ENCODE measurements around a stretch of chr1.

- PRO-cap = no peak
Measured at GRCh38 chr1:115952609-115953138, 23.6 kb upstream of the SLC22A15 start.

DNA sequence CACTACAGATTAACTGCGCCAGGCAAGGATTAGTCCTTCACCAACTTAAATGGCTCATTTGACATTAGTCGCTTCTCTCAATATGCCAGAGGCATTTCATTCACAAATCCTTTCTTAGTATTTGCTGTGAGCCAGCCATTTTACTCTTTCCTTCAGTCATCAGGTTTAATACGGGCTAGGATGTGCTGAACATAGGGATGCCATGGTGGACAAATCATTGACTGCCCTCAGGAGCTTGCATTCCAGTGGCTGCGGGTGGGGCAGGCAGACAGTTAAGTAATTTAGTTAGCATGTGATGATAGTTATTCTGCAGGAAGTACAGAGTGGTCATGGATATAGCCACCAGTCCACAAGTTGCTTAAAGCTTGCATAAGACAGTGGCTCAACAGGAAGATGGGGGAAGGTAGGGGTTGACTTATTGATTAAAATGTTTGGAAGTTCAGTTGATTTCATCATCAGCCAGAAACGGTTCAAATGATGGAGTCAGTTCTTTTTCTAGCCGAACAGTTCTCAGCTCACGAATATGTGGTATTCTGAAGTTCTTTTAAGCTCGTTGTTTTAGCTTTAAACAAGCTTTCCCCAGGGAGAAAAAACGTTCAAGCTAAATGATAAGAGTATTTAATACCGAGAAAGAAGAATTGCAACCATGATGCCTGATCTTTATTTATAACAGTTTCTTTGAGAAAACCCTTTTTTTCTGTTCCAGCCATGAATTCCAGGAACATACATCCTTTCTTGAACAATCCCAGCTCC, 1.3 kb downstream of the SLC22A15 start:
- PRO-cap = no peak

DNA sequence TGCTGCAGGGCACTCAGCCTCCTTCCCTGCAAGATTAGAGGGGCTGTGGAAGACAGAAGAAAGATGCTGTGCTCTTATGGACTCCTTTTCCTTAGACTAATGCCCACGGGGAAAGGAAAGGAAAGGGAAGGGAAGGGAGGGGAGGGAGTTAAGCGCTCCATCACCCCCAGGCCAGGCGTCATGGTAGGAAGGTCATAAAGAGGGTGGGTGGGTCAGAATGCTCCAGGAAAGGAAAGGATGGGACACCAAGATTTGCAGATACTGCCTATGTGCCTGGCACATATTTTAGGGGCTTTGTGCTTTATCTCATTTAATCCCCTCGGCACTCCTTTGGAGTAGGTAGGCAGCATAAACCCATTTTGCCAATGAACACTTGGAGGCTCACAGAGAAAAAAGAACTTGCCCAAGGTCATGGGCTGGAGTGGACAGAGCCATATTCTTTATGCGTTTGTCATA, 41.4 kb downstream of the MAB21L3 start:
- PRO-cap = no peak

- PRO-cap = no peak
Measured at GRCh38 chr1:116356576-116357128, 16.4 kb upstream of the ATP1A1 start.

GRCh38 chr1:116377244-116378468, 4.6 kb downstream of the ATP1A1 start:
- PRO-cap = unidirectional peak, minus-strand start at chr1:116378004

DNA sequence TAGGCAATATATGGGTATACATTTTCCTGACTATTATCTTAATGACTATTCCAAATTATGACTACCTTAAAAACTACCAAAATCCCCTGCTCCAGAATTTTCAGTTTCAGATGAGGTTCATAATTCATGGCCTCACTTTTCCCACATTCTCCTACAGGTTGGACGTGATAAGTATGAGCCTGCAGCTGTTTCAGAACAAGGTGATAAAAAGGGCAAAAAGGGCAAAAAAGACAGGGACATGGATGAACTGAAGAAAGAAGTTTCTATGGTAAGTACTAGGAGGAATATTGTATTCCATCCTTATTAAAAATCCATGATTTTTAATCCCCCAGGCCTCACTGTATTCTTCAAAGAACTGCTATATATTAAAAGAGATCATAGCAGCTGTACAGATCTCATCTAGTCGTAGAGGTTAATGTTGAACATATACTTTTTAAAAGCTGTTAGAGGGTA, 10.8 kb downstream of the ATP1A1 start:
- PRO-cap = no peak

DNA sequence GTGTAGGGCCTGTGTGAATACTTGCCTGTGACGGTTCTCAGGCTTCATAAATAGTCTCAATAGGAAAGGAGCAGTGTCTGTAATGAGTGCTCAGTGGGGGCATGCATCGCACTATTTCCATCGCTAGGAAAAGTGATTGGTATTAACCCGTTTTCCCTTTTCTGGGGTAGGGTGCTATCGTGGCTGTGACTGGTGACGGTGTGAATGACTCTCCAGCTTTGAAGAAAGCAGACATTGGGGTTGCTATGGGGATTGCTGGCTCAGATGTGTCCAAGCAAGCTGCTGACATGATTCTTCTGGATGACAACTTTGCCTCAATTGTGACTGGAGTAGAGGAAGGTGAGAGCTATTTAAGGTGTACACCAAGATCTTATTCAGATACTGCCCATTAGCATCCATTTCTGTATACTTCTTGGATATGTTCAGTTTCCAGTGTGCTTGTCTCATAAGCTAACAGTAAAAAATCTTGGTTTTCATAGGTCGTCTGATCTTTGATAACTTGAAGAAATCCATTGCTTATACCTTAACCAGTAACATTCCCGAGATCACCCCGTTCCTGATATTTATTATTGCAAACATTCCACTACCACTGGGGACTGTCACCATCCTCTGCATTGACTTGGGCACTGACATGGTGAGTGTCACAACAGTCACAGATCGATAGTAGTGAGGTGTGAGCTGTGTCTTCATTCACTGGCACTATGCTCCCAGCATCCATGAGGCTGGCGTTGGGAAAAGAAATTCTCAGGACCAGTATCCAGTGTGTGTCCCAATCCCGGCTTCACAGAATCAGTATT, 25.6 kb downstream of the ATP1A1 start:
- PRO-cap = no peak

- PRO-cap = no peak
Measured at GRCh38 chr1:116402345-116403081, 29.5 kb downstream of the ATP1A1 start.

DNA sequence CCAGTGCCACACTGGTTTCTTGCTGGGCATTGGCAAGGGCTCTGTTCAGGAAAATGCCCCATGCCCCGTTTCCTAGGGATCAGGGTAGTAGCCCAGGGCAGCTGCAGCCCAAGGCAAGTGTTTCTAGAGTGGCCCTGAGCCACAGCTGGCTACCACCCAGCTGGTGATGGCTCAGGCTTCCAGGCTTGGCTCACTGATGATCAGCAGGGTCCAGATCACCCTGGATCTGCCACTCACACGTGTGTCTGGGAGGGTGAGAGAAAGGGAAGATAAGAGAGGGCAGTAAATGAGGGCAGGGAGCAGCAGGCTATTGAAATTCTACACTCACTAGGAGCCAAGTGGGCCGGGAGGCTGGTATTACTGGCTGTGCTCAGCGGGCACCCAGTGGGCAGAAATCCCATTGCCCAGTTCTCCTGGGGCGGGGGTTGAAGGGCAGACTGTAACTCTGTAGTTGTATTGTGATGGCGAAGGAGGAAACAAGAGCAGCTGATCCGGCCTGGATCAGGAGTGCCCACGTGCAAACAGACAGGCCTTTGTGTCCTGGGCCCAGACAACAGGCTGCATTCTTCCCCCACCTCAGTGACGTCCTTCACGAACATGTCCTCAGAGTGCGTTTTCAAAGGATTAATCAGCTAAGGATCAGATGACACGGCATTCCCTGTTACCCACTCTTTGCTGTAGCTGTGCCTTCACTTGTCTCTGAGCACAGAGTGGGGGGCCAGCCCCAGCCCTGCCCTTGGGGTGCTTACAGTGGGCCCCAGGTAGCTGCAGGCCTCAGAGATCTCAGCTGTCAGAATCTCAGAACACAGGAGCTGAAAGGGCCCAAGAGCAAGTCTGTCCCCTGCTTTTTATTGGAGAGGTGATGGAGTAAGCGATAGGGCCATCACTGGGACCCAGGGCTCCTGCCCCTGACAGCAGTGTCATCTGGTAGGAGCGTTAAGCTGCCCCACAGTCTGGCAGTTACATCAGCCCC, 60.4 kb downstream of the ATP1A1 start:
- PRO-cap = no peak

DNA sequence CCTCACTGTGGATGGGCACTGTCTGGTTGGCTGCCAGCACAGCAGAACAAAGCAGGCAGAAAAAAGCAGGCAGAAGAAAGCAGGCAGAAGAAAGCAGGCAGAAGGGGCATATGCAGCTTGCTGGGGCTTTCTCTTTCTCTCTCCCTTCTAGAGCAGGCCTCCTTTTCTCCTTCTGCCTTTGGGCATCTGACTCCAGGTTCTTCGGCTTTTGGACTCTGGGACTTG, 42.9 kb upstream of the CD2 start:
- PRO-cap = no peak

- PRO-cap = no peak
Measured at GRCh38 chr1:116804825-116805109, 50.5 kb downstream of the CD2 start.

- PRO-cap = no peak
Measured at GRCh38 chr1:116875467-116875831, 34.3 kb upstream of the PTGFRN start.

DNA sequence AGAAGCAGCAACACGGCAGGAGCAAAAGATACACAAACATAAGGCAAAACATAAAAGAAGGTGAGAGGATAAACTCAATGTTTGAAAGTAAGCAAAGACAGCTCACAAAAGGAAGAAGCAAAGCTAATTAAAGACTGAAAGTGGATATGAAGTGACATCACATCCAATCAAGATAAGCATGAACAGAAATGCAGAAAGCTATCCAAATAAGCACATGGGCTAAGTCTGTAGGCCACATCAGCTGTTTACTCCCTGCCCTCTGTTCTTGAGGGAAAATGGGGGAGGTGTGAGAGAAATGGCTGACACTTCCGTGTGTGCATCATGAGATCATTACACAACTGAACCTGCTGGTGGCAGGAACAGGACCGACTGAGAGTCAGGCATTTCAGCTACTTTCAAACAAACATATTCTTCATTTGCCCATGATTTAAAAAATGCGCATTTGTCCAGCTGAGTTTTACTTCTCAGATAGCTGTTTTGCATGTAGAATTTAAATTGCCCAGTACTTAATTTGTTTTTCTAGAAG, 27.3 kb upstream of the MAN1A2 start:
- PRO-cap = no peak

DNA sequence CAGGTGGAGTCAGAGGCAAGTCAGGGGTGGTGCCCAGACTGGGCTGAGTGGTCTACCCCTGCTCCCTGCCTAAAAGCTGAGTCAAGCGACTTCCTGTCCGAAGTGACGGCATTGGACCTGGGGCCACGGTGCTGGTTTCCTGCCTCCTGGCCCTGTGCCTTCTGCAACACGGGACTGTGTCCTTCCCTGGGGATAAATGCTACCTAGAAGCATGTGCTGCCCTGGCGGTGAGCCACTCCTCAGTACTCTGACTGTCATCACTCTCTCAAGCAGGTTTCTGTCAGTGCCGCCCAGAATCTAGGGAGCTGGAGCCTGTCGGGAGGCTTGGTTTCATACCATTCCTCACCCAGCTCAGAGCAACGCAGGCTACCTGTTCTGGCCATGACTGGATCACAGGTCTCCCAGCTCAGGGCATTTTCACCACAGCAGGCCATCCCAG, 24.8 kb downstream of the TENT5C start:
- PRO-cap = no peak

DNA sequence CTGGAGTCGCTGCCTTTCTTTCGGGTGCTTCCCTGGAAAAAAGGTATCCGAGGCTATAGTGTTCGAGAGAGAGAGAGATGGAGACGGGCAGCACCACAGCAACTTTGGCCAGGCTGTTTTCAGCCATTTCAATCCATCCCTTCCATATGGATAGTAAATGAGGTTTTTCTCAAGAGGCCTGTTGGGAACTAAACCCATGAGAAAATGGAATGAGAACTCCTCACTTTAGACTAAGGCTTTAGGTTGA, 25.2 kb downstream of the TENT5C start:
- PRO-cap = no peak

DNA sequence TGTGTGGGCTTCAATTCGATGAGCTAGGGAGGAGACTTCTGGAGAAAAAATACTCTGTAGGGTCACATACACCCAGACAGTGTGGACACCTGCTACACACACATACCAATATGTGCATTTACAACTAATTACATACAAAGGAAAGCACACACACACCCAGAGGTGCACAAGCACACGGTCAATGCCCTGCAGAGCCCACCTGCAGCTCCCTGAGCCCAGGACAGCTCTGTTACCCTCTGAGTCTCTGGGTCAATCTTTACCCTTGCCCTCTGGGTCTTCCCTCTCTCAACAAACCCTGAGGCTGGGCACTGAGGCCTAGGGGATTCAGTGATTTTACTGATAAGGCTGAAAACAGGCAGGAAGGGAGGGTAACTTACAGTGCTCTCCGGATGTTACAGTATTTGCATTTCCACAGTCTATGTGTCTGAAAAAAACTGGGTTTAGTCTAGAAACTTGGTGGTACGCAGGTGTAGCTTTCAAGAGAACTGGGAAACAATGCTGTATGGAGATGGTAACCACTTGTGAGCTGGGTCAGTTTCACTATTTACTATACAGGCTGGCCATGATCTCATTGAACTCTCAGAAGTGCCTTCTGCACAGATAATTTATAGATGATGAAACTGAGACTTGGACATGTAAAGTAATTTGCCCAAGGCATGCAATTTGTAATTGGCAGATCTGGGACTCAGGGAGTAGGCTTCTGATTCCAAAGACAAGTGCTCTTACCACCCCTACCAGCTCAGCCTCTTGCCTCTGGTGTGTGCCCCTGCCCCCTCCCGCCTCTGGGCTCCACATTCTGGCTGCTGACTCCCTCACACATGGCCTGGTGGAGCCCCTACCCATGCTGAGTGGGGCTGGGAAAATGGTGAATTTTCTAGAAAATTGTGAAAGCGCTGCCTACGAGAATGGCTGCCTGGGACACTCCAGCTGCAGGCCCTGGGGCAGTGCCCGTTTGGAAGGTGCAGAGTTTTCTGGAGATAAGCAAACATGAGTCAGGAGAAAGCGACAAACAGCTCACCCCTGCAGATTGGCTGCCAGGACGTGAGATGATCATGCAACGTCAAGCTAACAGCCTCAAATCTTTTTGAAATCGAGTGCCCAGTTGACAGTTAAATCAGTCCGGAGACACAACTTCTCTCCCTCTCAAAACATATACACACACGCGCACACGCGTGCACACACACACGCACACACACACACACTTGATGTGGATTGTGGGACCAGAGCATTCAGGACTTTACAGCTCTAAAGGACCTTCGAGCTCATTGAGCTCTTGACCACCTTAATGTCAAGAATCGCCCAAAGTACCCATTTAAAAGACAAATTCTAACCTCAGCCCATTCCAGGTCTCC, 48.9 kb downstream of the TENT5C start:
- PRO-cap = no peak

GRCh38 chr1:117656055-117656931, 50.4 kb downstream of the TENT5C start:
- PRO-cap = no peak

DNA sequence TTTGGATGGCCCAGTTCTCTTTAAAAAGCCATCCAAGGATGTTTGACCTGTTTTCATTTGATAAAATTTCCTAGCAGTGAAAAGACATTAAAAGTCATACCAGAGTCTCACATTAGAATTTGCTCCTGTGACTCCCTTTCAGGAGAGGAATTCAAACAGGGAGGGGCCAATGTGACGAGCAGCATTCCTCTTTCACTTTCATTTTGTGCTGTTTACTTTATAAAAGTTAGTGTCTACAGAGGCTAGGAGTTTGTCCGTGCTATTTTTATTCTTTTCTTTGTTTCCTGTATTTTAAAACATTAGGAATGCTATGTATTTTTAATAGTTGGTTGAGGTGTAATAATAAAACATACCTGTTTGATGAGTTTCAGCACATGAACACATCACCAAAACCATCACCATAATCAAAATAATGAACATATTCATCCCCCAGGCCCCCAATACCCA, 129.2 kb downstream of the TENT5C start:
- PRO-cap = no peak

GRCh38 chr1:117821526-117822073, 107.8 kb downstream of the GDAP2 start:
- PRO-cap = no peak

DNA sequence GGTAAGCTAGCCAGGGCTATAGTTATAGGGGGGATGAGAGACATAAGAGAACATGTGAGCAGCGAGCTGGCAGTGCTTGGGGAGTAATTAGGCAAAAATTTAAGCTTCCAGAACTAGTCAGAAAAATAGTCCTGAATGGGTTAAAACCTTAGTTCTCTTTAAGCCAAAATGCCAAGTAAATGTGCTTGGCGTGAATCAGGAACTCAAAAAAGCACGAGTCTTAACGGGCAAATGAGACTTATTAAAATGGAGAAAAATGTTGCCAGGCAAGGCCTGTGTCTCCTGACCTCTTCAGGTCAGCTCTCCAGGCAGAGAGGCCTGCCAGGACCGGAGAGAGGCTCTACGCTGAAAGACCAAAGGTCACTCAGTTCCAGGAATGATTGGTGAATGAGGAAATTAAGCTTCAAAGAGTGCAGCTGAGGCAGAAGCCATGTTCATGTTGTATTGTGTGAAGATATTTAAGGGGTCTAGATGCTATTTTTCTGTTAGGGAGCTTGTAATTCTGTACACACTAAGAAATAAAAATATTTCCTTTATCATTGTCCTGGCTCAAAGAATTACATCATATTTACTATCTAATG, 66.6 kb downstream of the SPAG17 start:
- PRO-cap = no peak

All from SUDHL5 (cell line).